Prostate gland (tissue), 2 donors: ENCODE data around the gene ATF7IP2.

GRCh38 chr16:8856707-8857203 lies 12.1 kb downstream of the CARHSP1 start:
- PRO-cap, result no peak
- RAMPAGE, long total RNA, 2 experiments, result no peak in any of the 2 experiments

GRCh38 chr16:8865989-8867046 lies 2.5 kb downstream of the CARHSP1 start:
- PRO-cap, result bidirectional peak, plus-strand start at chr16:8866592, minus-strand start at chr16:8866496
- RAMPAGE, long total RNA, 2 experiments, result no peak in any of the 2 experiments

GRCh38 chr16:8958198-8959187 lies 5.2 kb downstream of the USP7 start:
- PRO-cap, result no peak
- RAMPAGE, long total RNA, 2 experiments, result no peak in any of the 2 experiments

DNA sequence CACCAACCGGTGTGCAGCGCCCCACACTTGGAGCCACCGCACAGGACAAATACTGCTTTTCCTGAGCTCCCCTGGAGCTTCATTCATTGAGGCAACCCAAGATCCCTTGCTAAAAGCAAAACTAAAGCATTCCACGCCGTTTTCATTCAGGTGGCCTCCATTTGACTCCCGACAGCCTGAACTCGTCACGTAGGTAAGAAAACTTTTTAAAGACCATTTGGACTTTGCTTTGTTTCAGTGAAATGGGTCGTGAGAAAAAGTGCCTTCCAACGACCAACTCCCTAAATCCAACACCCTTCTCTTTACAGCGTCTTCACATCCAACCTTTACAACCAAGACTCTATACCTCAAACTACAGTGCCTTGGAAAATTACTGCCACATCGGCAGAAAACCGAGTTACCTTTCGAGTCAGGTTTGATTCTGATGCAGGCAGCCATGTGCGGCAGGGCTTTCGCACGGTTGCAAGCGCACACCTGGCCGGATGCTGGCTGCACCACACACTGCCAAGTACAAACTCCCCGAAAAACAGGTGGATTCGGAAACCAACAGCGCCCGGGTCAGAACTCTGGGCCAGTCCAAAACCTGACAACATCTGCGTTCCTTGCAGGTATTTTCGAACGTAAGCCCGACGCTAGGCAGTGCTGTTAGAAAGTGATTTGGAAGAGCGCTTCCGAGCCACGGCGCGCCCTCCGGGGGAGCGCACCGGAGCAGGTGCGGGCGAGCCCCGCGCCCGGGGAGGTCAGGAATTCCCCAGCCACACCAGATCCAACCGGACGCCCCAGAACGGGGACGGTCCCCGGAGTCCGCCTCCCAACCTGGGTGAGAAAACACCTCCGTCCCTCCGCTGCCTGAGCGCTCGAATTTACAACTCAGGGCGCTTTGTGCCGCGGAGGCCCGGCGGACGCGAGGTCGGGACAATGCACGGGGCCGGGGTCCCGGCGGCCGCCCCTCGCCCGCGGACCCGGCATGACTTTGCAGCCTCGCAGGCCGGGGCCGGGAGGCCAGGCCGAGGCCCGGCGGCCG lies 1.3 kb downstream of the USP7 start:
- PRO-cap, result unidirectional peak, plus-strand start at position 648 of the sequence; unidirectional peak, plus-strand start at position 679 of the sequence; unidirectional peak, plus-strand start at position 803 of the sequence
- RAMPAGE, long total RNA, 2 experiments, result no peak in any of the 2 experiments

- PRO-cap, result no peak
- RAMPAGE, long total RNA, 2 experiments, result no peak in any of the 2 experiments
Observed at GRCh38 chr16:9103242-9104219, 12.1 kb downstream of the HAPSTR1 start.

GRCh38 chr16:10385748-10386518 lies at the start of gene ATF7IP2:
TSS of gene ATF7IP2 (plus strand) at chr16:10386061.
- PRO-cap, result unidirectional peak, plus-strand start at chr16:10386061
- RAMPAGE, long total RNA, 2 experiments, result start-site peak on the plus strand in 2 of 2 experiments, at chr16:10386022-10386064 at its widest, 45 to 599 reads per replicate

DNA sequence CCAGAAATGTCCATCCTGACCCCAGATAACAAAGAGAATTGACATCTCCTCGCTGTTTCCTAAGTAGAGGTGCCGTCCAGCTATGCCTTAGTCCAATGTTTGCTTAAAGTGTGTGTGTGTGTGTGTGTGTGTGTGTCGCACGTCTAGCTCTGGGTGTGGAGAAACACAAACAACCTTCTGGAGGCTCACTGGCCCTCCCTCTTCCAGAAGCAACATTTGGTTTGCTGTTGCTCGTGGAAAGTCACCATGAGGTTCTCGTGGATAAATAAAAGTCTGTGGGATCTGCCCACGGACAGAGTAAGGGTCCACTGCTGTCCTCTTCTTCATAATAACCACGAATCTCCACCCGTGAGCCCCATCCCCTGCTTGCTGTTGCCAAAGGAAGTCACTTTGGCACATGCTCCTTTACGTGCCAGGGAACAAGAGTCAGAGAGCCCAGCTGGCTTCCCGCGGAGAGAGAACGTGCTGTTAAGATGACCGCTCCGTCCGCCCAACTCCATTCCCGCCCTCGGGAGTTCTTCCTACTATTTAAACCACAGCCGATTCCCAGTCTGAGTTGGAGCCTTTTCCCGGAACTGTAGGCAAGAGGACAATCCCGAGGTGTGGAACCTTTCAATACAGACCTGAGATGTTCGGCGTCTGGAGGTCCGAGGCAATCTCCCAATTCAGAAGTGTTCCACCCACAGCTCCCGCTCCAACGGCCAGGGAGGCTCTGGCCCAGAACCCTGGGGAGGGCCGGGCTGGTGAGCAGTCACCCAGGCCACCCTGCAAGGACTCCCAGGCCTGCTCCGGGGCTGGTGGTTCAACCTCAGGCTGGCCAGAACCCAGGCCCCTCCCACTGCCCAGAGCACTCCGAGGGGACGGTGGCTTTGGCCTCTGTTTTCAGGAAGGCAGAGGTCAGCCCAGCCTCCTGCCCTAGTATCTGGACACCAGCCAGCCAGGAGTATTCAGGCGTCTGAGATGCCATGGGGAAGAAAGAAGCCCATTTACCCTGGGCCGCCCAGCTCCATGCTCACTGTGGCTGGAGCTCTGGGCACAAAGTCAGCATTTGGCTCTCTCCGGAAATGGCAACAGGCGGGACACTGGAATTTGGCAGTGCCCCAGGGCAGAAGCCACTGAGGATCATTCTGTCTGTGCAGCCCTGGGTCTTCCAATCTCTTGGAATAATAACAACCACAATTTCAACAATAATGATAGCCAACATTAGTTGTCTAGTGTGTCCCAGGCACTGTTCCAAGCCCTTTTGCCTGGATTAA lies 21.6 kb downstream of the EMP2 start:
- PRO-cap, result bidirectional peak, plus-strand start at position 1,015 of the sequence, minus-strand start at position 776 of the sequence
- RAMPAGE, long total RNA, 2 experiments, result start-site peak on the minus strand in 1 of 2 experiments, centred at position 812 of the sequence, 17 reads per replicate

- PRO-cap, result no peak
- RAMPAGE, long total RNA, 2 experiments, result no peak in any of the 2 experiments
Observed at GRCh38 chr16:10565103-10565553, 15.3 kb downstream of the EMP2 start.

DNA sequence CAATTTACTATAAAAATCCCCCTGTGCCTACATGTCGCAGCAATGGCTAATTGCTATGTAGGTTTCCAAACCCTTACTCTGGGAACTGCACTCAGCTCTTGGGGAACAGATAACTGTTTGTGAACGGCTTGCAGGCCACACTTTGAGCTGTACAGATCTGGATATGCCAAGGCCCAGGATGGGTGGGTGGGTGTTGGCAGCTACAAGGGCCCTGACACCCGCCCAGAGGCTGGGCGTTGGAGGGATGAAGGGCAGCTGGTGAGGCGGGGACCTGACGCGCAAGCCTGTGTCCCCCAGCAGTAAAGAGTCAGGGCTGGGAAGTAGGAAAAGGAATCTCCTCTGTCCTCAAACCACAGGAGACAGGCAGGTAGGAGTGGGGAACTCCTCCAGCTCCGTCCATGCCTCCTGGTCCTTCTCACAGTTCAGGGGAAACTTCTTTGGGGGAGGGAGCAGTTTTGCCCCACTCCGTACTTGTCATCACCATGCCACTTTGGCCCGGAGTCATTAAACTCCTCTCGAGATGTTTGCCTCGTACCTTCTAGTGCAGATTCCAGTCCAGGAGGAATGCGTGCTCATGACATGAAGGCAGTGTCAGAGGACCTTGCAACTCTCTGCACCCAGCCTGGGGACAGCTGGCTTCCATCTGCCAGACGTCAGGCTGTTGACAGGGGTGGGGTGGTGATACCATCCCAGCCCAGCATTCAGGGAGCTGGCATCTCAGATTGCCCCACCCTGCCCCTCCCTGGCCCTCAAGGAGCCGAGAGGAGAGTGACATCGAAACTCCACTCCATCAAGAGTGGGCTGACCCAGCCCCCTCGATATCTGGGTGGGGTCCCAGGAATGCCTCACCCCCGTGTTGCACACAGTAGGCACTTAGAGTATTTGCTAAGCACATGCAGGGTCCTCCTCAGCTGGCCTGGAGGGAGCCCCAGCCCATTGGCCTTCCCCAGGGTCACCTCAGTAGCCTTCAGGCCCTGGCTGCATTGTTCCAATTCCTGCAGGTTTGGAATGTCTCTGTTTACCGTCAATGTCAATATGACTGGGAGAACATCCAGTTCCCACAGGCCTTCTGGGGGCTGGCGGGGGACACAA lies 21.0 kb upstream of the EMP2 start:
- PRO-cap, result no peak
- RAMPAGE, long total RNA, 2 experiments, result no peak in any of the 2 experiments

DNA sequence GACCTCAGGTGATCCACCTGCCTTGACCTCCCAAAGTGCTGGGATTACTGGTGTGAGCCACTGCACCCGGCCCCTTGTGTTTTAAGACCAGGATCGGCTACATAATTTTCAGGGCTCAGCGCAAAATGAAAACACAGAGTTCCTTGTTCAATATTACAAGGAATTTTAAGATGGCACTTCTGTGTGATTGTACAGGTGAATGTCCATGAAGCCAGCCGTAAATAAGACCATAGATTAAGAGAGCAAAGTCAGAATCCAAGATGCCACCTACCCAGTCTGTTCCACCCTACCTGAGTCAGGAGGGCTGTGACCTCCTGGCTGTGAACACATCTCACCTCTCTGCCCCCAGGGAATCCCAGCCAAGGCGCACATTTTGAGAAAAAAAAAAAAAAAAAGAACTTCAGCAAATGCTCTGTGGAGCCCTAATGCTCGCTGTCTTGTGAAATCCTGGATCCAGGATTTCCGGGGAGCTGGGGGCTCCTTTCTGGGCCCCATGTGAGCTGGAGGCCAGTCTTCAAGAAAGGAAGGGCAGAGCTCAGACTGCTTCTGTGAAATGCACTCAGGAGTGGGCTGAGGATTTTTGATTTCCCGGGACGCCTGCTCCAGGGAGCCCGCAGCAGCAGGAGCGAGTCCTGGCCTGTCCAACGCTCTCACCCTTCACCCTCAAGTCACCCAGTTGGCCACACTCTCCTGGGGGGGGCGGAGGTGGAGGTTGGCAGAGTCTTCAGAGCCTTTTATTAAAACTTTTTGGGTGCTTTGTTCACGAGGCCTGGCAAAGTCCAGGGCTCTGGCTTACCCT lies 35.9 kb upstream of the EMP2 start:
- PRO-cap, result unidirectional peak, plus-strand start at position 510 of the sequence
- RAMPAGE, long total RNA, 2 experiments, result no peak in any of the 2 experiments

- PRO-cap, result no peak
- RAMPAGE, long total RNA, 2 experiments, result no peak in any of the 2 experiments
Observed at GRCh38 chr16:10741867-10742405, 1.7 kb upstream of the NUBP1 start.

DNA sequence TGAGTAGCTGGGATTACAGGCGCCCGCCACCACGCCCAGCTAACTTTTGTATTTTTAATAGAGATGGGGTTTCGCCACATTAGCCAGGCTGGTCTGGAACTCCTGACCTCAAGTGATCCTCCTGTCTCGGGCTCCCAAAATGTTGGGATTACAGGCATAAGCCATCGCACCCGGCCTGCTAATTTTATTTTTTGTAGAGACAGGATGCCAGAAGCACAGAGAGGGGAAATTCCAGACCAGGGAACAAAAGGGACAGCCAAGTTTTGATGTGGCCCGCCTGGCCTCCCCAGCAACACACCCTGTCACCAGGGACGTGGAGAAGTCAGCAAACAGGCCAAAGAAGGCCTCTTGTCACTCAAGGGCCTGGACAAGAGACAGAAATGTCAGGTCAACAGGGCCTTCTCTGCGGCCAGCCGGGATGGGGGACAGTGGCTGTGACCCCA lies 8.9 kb upstream of the TVP23A start:
- PRO-cap, result no peak
- RAMPAGE, long total RNA, 2 experiments, result no peak in any of the 2 experiments

- PRO-cap, result no peak
- RAMPAGE, long total RNA, 2 experiments, result no peak in any of the 2 experiments
Observed at GRCh38 chr16:10941339-10942125, 736 bp downstream of the DEXI start.

DNA sequence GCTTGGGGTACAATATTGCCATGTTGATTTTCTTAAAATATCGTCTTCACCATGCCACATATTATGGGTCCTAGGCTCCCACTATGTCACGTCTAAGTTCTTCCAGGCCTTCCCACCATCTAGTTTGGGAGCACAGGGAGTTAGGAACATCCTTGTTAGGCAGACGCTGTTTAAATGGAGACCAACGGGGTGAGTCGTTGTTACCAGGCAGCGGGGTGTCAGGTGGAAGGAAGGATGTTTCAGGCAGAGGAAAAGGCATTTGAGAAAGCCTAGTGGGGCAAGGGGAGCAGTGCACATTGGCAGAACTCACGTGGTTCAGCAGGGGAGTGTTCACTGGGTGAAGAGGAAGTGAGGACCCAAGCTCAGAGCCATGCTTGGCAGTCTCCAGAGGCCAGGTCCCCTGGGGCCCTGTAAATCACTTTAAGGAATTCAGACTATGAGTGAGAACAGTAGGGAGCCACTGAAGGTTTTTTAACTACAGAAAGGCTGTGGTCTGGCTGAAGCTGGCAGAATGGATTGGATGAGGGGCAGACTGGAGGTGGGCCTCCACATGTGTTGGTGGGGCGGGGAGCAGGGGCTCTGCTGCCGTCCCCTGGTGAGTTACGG lies 5.0 kb downstream of the CLEC16A start:
- PRO-cap, result no peak
- RAMPAGE, long total RNA, 2 experiments, result no peak in any of the 2 experiments

DNA sequence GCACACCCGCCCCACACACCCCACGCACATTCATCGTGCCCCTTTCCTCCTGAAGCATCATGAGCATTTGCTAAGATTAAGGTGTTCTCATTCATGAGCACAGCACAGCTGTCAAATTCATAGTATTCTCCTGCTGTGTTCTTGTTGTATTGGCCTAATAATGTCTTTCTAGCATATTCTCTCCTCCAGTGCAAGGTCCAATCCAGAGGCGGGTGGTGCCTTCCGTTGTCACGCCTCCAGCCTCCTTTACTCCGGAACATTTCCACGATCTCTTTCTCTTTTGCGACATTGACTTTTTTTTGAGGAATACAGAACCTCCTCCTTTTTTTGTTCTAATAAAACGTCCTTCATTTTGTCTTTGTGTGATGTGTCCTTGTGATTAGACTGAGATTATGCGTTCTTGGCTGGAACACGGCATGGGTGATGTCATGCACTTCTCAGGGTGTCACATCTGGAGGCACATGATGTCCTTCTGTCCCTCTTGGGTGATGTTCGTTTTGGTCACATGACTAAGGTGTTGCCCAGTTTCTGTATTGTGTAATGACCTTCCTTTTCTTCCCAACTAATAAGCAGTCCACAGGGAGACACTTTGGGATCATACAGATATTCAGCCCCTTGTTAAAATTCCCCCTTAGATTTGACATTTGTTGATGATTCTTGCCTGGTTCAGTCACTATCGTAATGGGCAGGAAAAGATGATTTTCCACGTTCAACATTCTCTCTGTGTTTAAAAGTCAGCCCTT lies 66.4 kb downstream of the CLEC16A start:
- PRO-cap, result no peak
- RAMPAGE, long total RNA, 2 experiments, result no peak in any of the 2 experiments

GRCh38 chr16:11183399-11183868 lies 72.6 kb downstream of the SOCS1 start:
- PRO-cap, result no peak
- RAMPAGE, long total RNA, 2 experiments, result no peak in any of the 2 experiments

DNA sequence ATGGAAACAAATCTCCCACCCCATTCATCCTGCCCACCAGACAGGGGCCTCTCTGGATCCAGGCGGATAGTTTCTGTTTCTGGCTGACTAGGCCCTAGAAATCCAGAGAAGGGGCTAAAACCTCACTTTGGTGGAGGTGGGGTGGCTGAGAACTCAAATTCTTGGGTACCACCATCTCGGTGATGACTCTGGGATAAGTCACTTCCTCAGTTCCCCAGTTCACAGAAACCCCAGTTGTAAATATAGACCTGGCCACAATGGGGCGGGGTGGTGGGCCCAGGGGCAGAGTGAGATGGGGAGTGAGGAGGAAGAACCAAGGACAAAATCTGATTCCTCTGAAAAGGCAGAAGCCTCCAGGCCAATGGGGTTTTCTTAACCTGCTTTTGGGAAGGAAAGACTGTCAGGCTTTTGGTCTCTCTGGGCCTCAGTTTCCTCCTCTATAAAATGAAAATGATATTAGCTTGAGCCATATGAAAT lies 22.0 kb downstream of the SOCS1 start:
- PRO-cap, result no peak
- RAMPAGE, long total RNA, 2 experiments, result no peak in any of the 2 experiments

- PRO-cap, result no peak
- RAMPAGE, long total RNA, 2 experiments, result no peak in any of the 2 experiments
Observed at GRCh38 chr16:11250959-11251779, 4.8 kb downstream of the SOCS1 start.

GRCh38 chr16:11312573-11313030 lies 31.5 kb upstream of the PRM1 start:
- PRO-cap, result no peak
- RAMPAGE, long total RNA, 2 experiments, result no peak in any of the 2 experiments

- PRO-cap, result no peak
- RAMPAGE, long total RNA, 2 experiments, result no peak in any of the 2 experiments
Observed at GRCh38 chr16:11370545-11371002, 25.3 kb downstream of the RMI2 start.